ENCODE measurements around a stretch of chr6.

DNA sequence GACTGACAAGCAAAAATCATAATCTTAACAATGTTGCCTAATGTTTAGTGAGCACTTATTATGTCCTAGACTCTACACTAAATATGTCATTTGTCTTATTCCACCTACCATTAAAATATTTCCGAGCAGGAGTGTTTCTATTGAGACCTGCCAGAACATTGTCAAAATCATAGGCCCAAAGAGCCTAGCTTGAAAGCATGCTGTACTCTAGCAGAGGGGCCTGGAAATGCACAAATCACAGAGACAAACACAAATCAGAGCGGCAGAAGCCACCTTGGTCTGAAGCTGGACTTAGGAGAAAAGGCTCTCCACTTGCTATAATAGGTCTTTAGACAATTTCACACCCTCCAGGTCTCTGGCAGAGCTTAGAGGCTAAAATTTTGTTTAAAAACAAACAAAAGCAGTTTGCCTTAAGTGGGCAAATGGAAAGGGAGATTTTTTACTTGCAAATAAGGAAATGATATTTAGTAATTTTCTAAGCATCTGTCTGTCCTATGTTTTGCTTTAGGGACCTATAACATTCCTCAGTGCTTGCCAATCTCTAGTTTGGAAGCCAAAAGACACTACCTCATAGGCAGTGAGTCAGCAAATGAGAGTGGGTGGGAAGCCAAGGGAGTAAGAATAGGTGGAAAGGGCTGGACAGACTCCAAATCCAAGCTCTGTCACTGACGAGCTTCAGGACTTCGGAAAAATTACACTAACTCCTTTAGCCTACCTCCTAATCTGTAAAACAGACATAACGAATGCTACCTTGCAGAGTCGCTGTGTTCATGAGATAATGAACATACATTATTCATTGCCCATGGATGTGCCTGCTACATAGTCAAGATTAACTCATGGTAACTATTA lies 63.7 kb downstream of the FAM50B start:
- PRO-cap, result no peak

- PRO-cap, result no peak
Observed at GRCh38 chr6:4358168-4359404, 223.2 kb upstream of the ECI2 start.

DNA sequence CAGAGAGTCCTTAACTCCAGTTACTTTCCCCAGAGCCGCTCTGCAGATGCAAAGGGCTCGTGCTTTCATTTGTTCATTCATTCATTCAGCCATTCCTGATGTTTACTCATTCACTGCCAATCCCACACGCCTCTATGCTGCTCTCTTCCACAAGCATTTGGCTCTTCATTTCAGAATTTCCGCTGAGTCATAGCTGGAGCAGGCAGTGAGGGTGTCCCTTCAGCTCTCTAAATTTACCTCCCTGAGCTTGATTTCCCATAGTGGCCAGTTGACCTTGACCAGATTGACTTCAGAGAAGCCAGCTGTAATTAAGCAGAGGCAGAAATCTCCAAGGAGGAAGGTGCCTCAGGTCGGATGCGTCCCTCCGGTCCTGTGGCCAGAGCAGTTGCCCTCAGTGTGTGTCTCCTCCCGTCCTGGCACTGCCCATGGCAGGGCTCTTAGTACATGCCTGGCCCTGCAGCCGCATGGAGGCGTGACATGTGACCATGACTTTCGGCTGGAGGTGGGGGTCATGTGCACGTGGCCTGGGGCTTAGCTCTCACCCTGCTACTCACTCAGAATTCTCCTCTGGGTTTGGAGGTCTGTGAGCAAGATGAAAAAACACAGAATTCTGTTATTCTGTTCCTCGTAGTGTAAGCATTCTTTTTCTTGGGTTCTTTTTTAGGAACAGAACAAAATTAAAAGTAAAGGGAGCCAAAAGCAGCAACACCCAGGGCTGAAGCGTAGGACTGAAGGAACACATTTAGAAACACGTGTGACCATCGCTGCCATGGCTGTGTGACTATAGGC lies 267.3 kb upstream of the ECI2 start:
- PRO-cap, result no peak

DNA sequence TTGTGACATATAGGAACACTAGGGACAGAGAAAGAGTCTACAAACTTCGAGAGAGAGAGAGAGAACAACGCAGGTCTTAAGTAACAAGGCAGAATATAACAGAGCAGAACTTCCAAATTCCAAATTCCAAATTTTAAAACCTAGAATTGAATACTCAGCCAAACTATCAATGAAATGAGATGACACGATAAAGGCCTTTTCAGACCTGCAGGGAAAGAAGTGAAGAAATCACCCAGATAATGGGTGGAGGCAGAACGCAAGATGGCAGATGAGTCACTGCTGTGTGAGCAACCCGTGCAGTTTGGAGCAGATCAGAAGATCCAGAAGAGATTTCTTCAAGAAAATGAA lies 88.3 kb upstream of the CDYL start:
- PRO-cap, result no peak

GRCh38 chr6:4728065-4728501 lies 48.1 kb upstream of the CDYL start:
- PRO-cap, result no peak

GRCh38 chr6:4774694-4775309 lies 1.4 kb upstream of the CDYL start:
- PRO-cap, result unidirectional peak, plus-strand start at chr6:4774890; bidirectional peak, plus-strand start at chr6:4775109, minus-strand start at chr6:4775115

GRCh38 chr6:4805974-4806461 lies 29.8 kb downstream of the CDYL start:
- PRO-cap, result no peak

GRCh38 chr6:4953440-4954204 lies 50.2 kb downstream of the RPP40 start:
- PRO-cap, result no peak

- PRO-cap, result bidirectional peak, plus-strand start at chr6:5026395, minus-strand start at chr6:5026229; bidirectional peak, plus-strand start at chr6:5026509, minus-strand start at chr6:5026449; bidirectional peak, plus-strand start at chr6:5026577, minus-strand start at chr6:5026617; unidirectional peak, minus-strand start at chr6:5026845
Observed at GRCh38 chr6:5026191-5026913, 22.5 kb upstream of the RPP40 start.

DNA sequence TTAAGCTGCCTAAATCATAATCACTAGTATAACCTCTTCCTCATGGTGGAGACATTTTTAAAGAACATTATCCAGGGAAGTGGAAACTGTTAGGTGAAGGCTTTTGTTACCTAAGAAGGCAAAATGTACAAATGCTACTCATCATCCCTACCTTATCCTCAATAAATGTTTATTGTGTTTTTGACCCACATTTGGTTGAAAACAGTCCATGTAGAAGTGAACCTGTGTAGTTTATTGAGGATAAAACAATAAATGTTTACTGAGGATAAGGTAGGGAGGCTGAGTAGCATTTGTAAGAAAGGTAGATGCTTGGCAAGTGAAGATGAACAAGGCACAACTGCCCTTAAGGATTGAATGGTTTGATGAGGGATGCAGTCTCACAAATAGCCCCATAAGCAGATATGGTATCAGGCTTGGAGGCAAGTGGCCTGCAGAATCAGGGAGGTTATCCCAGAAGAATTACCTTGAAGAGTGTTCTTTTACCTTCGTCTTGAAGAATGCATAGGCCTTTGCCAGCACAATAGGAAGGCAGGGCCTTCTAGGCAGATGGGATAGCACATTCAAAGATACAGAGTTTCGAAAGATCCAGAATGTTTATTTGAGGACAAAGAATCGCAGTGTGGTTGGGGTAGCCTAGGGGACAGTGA lies 186.3 kb downstream of the FARS2 start:
- PRO-cap, result no peak

DNA sequence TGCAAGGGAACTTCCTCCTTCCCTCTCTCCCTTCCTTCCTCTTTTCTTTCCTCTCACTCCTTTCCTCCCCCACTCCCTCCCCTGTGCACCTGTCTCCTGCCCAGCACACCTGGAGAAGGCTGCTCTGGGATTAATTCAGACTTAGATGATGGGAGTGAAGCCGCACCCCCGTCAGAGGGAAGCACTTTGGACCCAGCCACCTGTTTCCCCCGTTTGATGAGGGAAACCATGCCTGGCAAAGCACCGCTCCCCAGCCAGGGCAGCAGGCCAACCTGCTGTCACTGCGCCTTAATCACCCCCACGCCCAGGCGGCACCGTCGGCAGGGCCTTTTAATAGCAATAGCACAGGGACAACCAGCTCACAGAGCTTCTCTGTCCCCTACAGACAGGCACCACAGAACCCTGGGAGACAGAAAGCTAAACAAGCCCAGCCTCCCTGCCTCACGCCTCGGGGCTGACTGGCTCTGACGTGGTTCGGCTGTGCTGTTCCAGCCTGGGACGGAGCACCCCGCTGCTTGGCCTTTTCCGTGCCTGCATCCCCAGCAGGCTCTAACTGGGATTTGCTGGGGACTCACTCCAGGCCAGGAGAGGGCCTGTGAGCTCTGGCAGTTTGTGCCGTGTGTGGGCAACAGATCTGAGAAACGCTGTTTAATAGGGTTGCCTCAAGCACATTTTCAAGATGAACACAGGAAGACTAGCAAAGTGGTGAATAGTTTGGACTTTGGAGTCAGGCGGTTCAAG lies 223.9 kb downstream of the NRN1 start:
- PRO-cap, result no peak

GRCh38 chr6:5936077-5936505 lies 70.6 kb downstream of the NRN1 start:
- PRO-cap, result no peak

- PRO-cap, result no peak
Observed at GRCh38 chr6:6391242-6391616, 70.8 kb upstream of the F13A1 start.

- PRO-cap, result unidirectional peak, plus-strand start at chr6:6546006; bidirectional peak, plus-strand start at chr6:6546615, minus-strand start at chr6:6546487
Observed at GRCh38 chr6:6545934-6546877, 42.3 kb upstream of the LY86 start.

- PRO-cap, result unidirectional peak, minus-strand start at chr6:6686941
Observed at GRCh38 chr6:6686581-6687714, 98.4 kb downstream of the LY86 start.

DNA sequence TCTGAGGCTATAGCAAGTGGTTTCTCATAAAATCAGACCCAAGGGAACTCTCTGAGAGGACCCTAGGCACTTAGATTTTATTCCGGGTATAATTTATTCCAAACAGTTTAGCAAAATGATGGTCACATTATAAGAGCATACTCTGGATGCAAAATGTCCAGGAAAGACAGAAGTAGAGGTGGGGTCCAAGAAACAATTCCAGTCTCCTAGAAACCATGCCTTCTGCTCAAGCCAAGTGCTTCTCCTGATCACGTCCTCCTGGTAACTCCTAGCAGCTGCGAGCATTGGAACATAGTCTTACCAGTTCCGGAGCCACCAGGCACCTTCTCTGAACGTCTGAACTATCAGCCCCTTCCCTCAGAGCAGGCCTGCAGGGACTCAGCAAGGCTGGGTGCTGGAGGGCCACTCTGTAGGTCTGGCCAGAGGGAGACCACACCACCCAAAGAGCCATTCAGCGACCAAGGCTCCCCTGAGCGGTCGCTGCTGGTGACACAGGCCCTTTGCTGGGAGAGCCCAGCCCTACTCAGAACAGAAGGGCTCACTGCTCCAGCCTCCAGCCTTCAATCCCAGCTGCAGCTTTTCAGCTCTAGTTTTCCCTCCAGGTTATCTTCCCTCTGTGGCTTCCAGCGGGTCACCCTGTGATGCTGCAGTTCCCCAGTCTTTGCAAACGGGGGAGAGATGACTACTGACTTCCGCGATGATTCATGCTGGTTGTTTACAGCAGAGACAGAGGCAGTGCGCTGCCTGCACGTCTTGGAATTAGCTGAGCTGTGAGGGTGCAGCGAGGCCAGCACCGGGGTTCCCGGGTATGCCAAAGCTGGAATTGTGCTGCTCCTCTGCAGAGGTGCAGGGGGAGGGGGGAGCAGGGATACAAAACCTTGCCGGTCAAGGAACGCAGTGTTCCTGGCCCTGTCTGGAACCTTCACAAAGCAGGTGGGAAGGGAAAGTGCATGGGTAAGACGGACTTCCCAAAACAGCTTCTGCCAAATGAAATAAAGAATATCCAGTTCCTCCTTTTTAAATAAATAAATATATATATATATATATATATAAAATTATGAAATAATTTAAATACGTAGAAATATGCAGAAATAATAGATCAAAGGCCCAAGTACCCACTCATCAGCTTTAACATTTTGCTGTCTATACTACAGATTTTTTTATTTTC lies 161.3 kb downstream of the LY86 start:
- PRO-cap, result no peak

GRCh38 chr6:6799124-6799410 lies 210.5 kb downstream of the LY86 start:
- PRO-cap, result no peak

DNA sequence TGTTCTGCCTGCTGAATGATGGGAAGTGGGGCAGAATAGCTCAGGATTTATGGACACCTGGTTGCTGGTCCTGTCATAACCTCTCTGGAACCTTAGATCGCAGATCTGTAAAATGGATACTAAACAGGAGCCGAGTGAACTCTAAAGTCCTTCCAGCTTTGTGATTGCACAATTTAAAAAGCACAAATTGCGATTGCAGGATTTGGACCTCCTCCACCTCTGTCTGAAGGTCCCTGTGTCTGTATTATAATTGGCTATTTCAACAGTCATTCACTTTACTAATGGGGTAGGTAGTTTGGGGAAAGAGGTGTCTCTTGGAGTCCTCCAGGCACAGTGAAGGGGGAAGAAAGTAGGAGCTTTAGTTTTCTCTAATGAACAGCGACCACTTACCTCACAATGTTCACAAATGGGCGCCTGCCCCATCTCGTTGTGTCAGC lies 220.5 kb downstream of the LY86 start:
- PRO-cap, result no peak

DNA sequence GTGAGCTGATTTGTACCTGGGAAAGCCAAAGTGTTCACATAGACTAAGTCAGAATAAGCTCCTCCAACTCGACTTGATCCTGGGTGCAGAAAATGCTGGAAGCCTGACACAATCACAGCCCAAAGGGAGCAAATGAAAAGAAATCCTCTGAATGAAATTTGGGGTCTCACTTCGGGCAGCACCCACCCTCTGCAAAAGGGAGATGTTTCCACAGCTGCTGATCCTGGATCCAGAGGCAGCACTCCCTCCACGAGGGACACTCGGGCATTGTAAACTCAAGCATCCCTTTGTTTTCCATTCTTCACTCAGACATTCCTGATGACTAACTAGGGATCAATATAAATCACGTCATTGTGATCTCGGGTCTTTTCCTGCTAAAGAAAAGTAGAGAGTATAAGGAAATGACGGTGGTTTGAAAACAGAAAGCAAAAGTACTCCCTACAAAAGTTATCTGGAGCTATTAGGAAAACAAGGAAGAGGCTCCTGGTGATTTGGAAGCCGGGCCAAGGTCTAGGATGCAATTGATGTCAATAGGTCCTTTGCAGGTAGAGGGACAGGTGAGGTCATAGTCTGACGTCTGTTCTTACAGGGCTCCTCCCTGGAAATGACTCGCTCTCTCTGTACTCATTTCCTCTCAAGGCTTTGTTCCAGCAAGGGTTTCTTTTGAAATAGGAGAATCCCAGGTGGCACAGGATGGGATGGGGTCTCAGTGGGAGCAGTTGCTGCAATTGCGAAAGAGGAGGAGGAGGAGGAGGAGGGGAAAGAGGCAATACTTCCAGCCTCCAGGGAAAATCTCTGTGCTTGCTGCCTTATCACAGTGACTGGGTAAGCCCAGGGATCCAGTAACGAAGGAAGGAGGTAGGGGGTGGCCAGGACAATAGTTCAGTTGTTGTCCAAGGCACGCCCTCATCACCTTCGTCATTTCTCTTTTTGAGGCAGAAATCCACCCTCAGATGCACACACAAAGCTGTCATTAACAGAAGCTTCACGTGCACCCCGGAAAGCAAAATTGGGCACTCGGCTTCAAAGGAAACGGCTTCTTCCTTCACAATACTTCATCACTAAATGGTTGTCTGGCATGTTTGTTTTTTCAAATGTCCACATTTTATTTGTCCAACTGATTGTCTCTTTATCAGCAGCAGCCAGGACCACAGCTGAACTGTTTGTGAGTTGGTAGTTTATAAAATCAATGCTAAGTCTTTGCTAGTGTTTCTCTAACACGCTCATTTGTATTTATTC lies 222.9 kb downstream of the LY86 start:
- PRO-cap, result bidirectional peak, plus-strand start at position 394 of the sequence, minus-strand start at position 235 of the sequence; bidirectional peak, plus-strand start at position 627 of the sequence, minus-strand start at position 523 of the sequence

DNA sequence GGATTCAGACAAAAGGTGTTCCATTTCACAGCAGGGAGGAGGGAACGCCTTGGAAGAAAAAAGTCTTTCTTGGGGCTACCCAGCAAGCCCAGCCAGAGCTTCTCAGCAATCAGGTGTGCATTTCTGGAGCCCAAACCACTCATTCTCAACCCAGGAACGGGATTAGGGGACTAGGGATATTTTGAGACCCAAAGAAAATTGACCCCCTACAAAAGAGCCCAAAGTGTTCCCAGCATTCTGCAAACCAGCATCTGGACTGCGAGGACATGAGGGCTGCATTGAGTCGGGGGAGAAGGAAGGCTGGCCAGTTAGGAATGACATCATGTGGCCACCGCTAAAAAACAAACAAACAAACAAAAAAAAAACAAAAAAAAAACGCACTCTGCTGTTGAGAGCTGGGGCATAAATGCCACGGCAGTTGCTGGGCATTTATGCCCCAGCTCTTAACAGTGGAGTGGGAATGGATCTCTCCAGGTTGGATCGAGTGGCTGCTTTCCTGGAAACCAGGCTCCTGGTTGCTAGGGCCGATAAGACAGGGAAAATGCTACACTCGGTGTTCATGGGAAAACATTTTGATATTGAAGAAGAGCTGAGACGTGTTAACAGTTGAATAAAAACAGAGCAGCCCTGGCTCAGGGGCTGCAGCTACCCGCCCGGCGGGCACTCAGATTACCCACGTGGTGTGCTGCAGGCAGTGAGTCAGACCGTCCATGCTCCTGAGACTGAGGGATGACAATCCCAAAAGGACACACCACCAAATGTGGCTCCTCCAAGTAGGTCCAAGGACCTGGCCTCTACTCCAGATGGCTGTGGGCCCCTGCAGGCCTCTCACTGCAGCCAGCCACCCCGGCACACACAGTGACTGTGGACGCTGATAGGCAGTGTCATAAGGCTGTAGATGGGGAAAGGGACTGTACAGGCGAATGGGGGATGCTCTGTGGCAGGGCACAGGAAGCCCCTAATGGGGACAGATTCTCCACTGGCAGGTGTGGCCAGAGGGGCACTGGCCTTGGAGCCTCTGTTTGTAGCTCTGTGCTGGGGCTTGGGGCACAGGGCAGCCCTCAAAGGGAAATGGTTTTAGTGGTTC lies 237.5 kb downstream of the LY86 start:
- PRO-cap, result no peak